Placental pericyte (primary cell): Measurements from ENCODE around the gene EPHA5.

DNA sequence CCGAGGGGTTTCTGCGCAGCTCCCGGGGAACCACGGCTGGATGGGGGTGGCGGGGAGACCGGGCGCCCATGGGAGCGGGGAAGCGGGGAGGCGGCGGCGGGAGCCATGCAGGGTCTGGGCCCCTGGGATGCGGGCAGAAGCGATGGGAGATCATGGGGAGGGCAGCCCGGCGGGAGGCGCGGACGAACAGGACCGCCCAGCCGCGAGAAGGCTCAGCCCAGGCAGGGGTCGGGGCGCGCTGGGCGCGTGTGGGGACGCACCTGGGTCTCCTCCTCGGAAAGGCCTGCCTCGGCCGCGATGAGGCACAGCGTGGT lies 25.5 kb downstream of the HOPX start:
- CAGE, long polyA plus RNA = no peak

DNA sequence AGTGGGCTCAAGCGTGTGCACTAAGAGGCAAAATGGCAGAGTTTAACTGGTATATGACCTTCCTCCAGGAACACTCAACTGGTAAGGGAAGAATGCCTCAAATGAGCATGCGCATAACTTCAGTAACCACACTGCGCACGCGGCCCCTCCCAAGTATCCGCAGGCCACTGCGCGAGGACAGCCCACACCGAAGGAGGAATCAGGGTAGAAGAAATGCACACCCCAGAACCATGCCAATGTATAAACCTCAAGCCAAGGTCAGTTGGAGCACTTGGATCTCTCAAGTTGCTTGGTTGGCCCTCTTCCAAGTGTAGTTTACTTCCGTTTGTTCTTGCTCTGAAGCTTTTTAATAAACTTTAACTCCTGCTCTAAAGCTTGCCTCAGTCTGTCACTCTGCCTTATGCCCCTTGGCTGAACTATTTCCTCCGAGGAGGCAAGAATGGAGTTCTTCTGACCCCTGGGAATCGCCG lies 21.9 kb upstream of the SPINK2 start:
- CAGE, long polyA plus RNA = no peak

DNA sequence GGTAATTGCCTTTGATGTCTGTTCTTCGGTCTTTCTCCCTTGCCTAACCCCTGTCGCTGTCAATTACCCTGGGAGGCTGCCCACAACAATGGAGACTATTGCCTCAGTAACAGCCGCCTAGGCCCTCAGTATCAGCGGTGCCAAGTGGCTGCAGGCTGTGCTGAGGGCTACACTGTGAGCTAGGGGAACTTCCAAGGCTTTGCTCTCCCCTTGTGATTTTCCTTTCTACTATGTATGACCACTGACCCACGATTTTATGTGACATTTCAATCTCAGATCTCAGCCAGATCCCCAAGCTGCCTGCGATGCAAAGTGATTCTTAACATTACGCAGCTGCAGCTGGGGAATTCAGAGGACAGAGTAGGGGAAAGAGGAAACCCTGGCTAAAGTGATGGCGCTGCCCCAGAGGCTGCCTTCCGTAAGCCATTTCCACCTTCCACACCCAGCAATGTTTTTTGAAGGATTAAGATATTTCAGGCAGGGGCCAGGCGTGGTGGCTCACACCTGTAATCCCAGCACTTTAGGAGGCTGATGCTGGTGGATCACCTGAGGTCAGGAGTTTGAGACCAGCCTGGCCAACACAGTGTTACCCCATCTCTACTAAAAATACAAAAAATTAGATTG lies 36.1 kb upstream of the REST start:
- CAGE, long polyA plus RNA = no peak

GRCh38 chr4:57043584-57044197 lies 65.0 kb downstream of the POLR2B start:
- CAGE, long polyA plus RNA = no peak

DNA sequence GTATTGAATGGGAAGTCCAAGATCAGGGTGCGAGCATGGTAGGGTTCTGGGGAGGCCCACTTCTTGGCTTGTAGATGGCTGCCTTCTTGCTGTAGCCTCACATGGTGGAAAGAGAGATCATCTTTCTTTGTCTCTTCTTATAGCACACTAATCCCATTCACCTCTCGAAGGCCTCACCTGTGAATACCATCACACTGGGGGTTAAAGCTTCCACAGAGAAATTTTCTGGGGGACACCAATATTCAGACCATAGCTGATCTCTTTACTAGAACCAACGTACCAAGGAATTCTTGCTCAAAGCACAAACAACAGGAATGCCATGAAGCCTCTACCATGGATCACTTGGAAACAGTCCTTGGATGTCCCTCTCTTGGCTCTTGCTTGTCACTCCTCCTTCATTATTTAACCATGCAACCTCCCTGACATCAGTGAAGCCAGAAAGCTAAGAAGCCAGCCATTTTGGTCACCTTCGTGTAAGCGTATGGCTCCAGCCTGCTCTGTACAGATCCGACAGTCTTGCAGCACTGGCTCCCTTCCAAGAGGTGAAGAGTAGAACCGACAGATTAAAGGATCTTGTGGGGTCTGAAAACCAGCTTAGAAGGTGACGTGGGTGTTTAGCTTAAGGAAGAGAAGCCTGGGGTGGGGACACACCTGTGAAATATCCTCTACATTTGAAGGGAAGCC lies 34.0 kb downstream of the IGFBP7 start:
- CAGE, long polyA plus RNA = no peak

GRCh38 chr4:57102896-57103830 lies 7.0 kb downstream of the IGFBP7 start:
- CAGE, long polyA plus RNA = no peak

GRCh38 chr4:57109144-57109452 lies 1.1 kb downstream of the IGFBP7 start:
- CAGE, long polyA plus RNA = no peak

- CAGE, long polyA plus RNA = no peak
These were observed 1014.7 kb upstream of the IGFBP7 start for GRCh38 chr4:58124996-58125243.

- CAGE, long polyA plus RNA = no peak
These were observed 671 bp downstream of the ADGRL3 start for GRCh38 chr4:61200817-61201177.

- CAGE, long polyA plus RNA = no peak
These were observed 1095.2 kb downstream of the ADGRL3 start for GRCh38 chr4:62295352-62295640.

DNA sequence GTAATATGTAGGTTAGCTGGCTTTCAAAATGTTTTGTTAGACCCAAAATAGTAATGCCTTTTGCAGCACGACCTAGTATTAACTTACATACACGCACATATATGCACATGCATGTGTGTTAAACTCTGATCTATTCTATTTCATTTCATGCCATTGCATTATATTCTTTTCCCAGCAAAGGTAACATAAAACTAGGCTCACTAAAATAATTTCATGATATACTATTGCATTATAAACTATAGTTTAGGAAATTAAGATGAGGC lies 1236.9 kb downstream of the ADGRL3 start:
- CAGE, long polyA plus RNA = no peak

DNA sequence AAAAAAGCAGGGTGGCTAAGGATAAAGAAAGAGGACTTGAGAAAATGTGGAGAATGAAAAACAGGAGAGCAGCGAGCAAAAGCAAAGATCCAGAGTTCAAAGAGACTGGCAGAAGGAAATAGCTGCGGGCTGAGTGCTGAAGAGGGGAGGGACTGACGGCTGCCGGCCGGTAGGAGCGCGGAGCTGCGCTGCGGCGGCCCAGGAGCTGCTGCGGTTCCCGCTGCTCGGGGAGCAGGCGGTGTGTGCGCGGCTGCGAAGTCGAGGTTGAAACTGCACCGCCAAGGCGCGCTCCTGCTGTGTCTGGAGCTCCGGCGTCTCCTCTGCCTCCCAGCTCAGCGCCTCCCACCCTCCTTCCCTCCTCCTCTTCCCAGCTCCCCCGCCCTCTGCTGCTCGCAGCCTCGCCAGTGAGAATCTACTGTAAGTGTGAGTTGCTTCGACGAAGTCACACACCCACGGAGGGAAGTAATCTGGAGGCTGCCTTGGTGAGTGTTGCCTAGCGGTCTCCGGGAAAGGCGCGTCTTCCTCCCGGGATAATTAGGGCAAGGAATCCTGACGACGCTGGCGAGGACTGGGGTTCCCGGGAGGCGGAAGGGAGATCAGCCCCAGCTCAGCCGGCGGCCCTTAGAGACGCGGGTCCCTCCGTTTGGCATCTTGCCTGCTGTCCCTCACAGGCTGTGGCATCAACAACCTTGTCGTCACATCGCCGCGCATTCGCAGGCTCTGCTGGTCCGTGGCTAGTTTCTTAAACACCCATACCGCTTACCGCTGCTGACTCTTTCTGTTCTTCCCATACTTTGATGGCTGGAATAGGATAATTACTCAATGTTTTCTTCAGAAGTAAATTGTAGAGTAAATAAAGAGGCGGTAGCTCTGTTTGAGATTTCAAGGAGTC lies at the start of gene EPHA5:
TSS of gene EPHA5 (minus strand) at position 298 of the 892 bp plus-strand sequence.
- CAGE, long polyA plus RNA = no peak

DNA sequence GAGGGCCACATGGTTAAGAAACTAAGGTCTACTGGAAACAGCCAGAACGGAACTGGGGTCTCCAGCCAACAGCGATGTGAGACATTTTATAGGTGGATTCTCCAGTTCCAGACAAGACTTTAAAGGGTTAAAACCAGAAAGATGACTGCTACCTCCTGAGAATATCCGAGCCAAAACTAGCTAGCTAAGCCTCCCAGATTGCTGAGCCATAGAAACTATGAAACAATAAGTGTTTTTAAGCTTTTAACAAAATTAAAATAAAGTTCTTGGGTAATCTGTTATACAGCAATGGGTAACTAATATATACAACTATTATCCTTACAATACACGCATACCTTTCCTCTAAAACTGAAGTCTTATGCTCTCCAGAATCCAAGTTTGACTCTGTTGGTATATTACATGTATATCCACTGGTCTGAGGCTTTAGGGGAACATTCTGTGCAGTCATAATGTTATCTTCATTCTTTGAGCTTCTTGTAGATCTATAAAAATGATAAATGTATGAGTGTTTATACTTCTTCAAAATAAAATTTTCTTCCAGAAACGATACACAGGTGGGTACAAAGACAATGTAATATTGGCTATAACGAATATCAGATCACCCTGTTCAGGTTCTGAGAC lies 38.7 kb downstream of the CENPC start:
- CAGE, long polyA plus RNA = no peak

DNA sequence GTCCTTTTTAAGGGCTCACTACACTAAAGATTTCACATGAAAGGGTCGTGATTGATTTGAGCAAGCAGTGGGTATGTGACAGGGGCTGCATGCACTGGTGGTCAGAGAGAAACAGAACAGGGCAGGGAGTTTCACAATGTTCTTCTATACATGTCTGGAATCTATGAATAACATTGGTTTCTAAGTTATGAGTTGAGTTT lies 119 bp upstream of the UGT2B17 start:
- CAGE, long polyA plus RNA = no peak

DNA sequence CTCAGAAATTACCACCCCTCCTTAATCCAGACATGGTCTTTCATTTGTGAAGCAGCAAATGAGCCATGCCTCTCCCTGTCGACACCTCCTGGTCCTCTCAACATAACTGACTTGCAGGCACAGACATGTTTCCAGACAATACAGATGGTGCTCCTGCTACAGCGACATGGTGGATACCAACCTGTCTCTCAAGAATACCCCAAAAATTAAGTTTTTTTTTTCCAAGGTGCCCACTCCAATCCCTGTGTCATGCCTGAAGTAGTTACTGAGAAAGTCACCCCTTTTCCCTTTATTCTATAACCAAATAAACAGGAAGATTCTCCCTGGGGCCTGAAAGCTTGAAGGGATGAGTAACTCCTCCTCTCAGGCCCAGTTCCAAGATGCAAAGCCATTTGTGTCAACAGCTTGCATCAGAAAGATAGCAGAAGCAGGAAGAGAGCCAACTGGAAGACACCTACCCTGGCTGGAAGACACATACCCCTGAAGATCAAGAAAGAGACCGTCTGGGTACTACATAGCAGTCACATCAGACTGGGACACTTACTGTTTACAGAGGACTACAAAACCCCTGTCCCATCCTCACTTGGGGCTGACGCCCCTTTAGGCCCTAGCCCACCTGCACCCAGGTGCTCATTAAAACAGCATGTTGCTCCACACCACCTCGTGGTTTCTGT lies 5.5 kb upstream of the UGT2B17 start:
- CAGE, long polyA plus RNA = no peak

- CAGE, long polyA plus RNA = no peak
These were observed 20.4 kb downstream of the UGT2B15 start for GRCh38 chr4:68649897-68650575.

DNA sequence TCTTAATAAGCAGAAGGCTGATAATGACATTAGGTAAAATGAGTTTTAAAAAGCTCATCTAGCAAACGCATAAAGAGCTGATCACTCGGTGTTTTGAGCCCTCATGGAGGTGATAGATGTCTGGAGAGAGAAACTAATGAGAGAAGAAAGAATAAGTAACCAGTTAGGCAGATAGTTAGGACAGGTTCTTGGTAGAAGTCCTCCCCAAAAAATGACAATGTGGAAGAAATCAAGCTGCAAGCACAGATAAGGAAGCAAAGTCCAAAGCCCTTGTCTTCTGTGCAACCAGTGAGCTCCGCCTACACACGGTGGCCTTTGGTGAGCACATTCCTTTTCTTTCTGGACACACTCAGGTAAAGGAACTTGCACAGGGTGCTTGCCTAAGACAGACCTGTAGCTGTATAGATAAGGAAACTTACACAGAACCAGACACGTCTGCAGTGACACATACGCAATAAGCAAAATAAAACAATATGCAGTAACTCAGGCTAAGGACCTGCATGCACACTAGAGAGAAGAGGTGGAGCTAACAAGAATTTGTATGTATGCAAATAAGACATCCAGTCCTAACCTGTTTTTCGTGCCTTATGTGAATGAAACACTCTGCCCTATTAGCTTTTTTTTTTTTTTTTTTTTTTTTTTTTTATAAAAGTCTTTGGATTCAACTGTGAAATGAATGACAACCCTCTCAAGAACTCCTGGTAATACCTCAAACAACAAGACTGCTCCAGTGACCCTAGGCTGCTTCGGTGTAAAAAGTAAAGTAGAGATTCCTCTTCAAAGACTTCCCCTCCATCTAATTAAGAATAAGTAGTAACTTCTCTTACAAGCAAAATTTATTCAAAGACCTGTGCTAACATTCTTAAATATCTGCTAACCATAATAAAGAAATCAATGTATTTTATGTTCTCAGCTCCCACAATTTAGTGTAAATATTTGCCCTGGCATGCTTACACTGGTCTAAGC lies 48.8 kb downstream of the UGT2B10 start:
- CAGE, long polyA plus RNA = no peak

GRCh38 chr4:68906409-68907247 lies 45.0 kb downstream of the UGT2A3 start:
- CAGE, long polyA plus RNA = no peak

GRCh38 chr4:69051683-69051994 lies 44.6 kb upstream of the UGT2B7 start:
- CAGE, long polyA plus RNA = no peak

GRCh38 chr4:69546140-69546491 lies 50.4 kb upstream of the UGT2B4 start:
- CAGE, long polyA plus RNA = no peak